A172 (cell line): ENCODE results near the genes ALG9 and CRYAB.

- RAMPAGE, long total RNA, result no peak
Observed at GRCh38 chr11:108567831-108568619, 25.5 kb downstream of the EXPH5 start.

DNA sequence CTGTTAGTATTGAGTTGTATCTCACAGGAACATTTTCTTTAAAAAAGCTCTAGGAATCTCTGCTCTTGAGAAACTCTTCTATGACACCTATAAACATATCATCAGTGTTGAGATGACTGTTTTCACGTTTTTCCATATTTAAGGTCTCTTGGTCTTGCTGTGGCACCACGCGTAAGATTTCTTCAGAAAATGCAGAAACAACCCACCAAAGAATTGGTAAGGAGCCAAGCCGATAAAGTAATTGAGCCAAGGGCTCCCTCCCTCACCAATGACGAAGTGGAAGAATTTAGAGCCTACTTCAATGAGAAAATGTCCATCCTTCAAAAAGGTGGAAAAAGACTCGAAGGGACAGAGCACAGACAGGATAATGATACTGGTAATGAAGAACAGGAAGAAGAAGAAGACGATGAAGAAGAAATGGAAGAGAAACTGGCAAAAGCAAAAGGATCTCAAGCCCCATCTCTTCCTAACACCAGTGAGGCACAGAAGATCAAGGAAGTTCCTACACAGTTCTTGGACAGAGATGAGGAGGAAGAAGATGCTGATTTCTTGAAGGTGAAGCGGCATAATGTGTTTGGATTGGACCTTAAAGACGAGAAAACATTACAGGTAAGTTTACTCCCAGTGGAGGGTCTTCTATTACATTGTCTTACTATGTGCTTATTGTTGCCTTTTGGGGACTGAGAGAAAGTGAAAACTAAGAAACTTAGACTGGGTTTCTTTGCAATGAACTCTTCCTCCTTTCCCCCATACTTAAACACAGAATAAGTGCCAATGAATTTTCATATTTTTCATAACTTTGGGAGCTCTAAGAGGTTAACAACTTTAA lies 58.2 kb downstream of the DDX10 start:
- RAMPAGE, long total RNA, result no peak

- RAMPAGE, long total RNA, result no peak
Observed at GRCh38 chr11:108836173-108836432, 171.2 kb downstream of the DDX10 start.

DNA sequence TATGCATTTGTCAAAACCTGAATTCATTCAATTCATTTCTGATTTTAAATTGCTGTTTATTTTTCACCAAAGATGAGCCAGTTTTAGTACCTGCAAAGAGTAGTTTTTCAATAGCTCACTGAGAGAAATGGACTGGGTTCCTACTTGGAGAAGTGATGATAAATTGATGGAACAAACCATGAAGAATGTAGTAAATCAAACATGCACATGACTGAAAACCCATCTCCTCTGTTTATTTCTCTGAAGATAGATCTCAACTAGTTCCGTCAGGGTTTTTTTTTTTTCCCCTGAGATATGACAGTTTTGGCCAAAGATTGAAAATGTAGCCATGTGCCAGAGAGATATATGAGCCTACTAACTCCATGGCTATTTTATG lies 239.6 kb downstream of the DDX10 start:
- RAMPAGE, long total RNA, result no peak

- RAMPAGE, long total RNA, result no peak
Observed at GRCh38 chr11:109123844-109124233, 298.2 kb upstream of the C11orf87 start.

DNA sequence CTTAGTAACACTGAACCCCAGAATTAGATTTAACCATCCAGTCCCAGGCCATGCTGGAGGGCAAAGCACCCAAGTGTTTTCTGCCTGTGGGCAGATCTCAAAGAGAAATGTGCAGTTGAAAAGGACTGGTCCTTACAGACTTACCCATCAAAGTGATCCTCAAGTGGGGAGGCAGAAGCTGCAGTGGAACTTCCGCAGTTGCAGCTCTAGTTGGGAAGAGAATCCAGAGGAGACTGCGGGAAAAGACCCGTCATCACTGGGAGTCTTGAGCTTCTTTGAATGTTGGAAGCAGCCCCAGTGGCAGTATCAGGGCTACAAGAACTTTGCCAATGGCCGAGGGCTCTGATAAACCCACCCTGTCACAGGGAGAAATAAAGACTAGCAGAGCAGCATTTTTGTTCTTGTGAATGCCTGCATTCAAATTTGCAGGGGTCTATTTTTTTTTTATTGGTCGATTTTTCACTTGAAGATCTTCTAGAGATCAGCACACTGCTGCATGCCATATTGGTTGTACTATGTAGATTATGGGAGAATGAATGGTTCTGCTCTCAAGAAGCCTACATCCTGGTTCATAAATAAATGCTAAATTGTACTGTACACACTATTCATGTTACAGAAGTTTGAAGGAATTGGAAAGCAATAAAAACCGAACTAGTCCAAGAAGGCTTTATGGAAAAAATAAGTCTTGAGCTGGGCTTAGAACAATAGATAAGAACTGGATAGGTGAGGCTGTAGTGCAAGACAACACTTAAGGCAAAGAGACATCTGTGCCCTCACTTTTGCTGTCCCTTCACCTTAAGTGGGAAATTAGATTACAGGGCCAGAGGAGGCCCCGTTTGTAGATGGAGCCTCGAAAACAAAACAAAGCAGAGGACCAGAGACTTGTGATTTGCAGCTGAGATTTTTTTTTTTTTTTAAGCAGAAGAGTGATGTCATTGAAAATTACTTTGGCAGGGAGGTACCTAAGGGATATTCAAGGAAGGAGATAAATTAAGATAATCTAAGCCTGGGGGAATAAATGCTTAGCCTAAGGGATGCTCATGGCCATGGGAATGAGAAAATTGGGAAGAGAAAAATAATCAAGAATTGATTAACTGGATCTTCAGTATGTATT lies 31.1 kb downstream of the ZC3H12C start:
- RAMPAGE, long total RNA, result no peak

- RAMPAGE, long total RNA, result no peak
Observed at GRCh38 chr11:110208890-110209755, 87.3 kb downstream of the RDX start.

DNA sequence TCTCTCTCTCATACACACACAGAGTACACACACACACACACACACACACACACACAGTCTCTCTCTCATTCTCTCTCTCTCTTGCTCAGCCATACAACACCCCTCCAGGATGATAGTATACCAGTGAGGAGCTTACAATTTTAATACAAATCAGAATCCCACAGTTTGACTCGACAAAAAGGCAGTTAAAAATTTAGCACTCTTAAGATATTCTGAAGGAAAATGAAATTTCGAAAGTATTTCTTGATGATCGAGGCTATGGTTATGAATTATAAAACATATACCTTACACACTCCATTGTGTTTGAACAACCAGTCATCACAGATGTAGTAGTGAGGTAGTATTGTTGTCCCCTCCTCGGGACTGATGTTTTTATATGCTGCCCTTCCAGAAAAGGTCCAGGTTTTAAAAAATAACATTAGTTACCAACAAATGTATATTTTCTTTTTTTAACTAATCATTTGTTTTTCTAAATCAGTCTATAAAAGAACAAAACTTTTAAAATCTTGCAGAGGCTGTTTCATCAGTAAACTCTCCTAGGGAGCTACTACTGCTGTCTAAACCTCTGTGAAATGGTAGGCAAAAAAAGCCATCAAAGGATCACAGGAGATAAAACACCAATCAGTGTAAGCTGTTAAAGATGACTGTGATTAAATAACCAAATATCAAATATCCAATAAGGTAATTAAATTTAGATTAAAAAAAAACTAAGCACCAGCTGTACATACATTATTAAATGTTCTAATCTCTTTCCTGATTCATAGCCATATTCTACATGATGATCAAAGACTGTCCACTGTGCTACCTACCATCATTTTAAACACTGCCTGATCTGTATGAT lies 65.6 kb downstream of the RDX start:
- RAMPAGE, long total RNA, result no peak

- RAMPAGE, long total RNA, result no peak
Observed at GRCh38 chr11:110295640-110296325, 631 bp downstream of the RDX start.

- RAMPAGE, long total RNA, result no peak
Observed at GRCh38 chr11:110832957-110833290, 120.7 kb upstream of the ARHGAP20 start.

- RAMPAGE, long total RNA, result no peak
Observed at GRCh38 chr11:111096988-111097645, 148.4 kb upstream of the POU2AF2 start.

DNA sequence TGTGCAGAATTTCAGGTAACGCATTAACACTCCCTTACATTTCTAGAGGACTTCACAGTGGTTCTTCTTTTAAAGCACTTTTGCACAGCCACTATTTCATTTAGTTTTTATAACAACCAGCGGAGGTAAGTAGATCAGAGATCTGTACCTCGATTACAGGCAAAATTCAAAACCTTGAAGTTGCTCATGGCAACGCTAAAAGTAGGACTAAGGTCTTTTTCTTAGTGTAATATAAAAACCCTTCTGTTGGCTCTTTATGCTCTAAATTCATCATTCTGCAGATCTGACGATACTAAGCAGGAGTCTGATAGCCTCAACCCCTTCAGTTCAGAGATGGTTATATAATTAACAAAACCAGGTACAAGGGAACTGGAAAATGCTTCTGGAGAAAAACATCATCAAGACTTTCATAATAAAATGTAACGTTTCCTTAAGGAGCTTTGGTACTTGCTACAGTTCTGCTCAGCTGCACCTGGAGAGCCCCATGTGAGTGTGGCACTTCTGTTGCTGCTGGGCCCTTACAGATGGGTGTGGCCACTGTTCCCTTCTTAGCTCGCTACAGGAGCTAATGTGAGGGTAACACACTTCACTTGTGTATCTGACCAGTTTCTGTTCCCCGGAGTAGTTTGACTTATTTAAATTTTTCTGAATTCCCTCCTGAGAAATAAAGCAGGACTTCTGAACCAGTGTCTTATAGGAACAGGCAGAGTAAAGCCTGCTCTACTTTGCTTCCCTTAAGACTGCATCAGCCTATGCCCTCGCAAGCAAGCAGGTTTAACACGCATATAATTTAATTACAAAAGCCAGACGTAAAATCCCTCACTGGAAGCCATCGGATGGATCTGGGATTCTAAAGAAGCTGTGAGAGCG lies 3.9 kb downstream of the POU2AF3 start:
- RAMPAGE, long total RNA, result no peak

DNA sequence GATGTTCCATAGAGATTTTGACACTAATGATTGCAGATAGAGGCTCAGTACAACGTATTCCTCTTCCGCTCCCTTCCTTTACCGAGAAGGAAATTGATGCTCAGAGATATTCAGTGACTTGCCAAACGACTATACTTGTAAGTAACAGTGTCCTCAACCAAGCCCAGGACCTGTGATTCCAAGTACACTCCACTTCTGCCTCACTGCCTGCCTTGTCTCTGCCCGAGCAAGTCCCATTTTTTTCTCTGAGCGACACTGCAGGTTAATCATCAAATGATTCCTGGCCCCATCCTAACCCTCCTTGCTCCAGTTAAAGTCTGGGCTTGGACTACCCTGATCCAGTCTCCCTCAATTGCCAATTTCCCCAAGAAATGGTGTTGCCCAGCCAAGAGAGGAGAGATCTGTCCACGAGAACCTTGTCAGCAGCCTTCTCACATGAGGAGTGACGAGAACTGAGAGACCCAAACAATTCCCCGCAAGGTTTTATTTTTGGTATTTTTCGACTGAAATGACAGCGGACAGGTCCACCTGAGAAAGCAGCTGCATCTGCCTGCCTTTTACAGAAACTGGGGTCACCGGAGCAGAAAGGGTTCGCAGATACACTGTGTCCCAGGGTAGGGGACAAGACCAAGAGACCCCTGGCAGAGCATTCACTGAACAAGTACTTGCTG lies 11.6 kb downstream of the POU2AF1 start:
- RAMPAGE, long total RNA, result no peak

GRCh38 chr11:111601703-111602368 lies 413 bp upstream of the SIK2 start:
- RAMPAGE, long total RNA, result no peak

GRCh38 chr11:111602993-111603925 lies 1.0 kb downstream of the SIK2 start:
- RAMPAGE, long total RNA, result no peak

GRCh38 chr11:111764761-111765053 lies 1.5 kb downstream of the PPP2R1B start:
- RAMPAGE, long total RNA, result no peak

DNA sequence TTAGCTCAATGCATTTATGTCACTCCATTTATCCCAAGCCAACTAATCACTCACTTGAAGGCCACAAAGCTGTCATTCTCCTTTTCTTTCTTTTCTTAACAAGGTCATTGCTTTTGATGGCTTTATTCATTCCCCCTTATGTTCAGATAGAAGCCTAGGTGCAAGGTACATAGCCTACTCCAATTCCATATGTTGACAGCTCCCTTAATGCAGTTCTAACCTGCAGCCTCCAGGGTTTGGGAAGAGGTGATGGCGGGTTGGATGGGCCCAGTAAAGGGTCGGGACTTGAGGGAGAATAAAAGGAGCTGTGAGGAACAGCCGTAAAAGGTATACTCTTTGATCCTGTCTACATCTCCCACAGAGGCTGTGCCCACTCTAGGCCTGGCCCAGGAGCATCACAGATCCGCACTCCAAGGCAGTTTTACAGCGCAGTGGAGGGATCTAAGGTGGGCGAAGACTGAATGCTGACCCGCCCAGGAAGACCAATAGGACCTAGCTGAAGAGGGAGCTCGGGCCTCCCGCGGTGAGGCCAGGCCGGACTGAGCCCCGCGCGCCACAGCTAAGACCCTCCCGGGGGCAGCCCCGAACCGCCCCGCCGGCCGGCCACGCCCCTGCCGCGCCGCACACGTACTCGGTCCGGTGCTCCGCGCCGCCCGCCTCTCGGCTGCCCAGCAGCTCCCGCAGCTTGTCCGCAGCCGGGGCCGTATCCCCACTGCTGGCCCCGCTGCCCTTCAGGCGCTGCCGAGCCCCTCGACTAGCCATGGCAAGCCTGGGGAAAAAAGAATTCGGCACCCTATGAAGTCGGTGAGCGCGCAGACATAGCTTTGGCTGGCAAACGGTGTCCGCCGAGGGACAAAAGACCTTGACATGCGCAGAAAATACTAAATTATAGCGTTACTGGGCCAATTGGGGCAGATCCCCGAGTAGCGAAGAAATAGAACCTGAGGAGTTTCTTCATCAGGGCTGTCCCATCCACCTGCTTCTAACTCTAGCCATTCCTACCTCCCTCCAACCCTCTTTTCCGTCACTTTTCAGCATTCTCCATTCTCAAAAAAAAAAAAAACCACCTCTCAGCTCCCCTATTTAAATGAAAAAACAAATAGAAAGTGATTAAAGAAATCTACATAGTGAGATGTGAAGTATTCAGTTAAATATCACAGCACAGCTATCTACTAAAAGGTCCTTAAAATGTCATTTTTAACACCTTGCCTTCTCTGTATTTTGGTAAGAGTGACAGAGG lies at the start of gene ALG9:
TSS of gene ALG9 (minus strand) at position 861 of the 1,240 bp plus-strand sequence.
- RAMPAGE, long total RNA, result start-site peak on the minus strand centred at position 840 of the sequence, 45 bp wide, 18 and 22 reads in 2 replicates

GRCh38 chr11:111911298-111912364 lies at the start of gene CRYAB:
Gene CRYAB (minus strand): TSS chr11:111911770.
- RAMPAGE, long total RNA, result no peak

- RAMPAGE, long total RNA, result no peak
Observed at GRCh38 chr11:111978204-111979061, 41.3 kb downstream of the DIXDC1 start.

DNA sequence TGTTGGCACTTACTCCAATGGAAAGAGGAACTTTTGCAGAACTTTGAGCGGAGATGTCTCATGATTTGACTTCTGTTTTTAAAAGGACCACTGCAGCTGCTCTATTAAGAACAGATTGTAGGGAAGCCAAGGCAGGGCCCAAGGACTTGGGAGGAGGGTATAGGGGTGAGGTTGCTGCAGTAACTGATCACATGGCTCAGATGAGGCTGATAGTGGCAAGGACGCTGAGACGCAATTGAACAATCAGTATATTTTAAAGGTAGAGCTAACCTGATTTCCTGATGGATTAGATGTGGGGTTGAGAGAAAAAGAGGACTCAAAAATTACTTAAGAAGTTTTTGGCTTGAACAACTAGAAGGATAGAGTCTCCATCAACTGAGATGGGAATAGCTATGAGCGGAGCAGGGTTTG lies 34.1 kb downstream of the IL18 start:
- RAMPAGE, long total RNA, result no peak